Anterior vena cava (tissue), 1 donor: ENCODE measurements around the gene FAF1.

GRCh38 chr1:50048471-50048822 lies 24.7 kb upstream of the AGBL4 start:
- PRO-cap, result no peak

- PRO-cap, result unidirectional peak, plus-strand start at chr1:50098722
Observed at GRCh38 chr1:50098639-50098844, 10.2 kb upstream of the ELAVL4 start.

DNA sequence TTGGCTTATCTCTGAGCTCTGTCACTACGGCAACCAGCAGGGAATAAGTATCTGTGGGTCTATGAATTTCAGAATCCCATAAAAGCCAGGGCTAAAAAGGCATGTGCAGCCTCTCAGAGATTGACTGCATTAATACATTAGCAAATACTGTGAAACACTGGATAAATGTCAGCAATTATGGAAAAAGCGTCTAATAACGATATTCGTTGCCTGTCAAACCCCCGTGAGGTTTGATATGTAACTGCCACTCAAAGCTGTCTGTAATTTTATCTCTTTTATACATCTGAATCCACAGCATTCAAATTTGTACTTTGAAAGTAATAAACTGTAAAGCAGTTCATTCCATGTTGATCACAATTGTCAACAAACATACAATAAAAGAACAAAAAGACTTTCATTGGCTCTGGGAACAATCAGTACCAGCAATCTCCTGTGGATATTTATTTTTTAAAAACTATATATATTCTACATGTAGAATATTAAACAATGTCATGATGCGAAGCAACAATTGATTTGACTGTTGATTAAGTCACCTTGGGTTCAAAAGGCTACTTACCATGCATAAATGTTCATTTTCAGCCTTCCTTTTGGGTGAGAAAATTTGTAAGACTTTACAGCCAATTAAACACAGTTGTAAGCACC lies 210.5 kb upstream of the DMRTA2 start:
- PRO-cap, result no peak

DNA sequence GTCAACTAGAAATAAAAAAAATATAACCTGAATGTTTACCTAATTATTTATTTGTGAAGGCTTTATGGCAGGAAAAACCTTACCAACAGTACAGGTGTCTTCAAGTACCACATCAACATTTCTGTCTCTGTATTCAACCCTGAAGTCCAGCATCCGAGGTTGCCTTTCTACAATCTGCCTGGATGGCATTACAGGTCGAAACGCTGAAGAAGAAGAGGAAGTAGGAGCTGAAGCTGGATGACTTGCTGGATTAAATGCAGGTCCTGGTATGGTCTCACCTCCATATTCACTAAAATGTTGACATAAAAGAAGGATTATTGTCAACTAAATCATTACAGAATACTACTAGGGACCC lies 172.2 kb downstream of the FAF1 start:
- PRO-cap, result no peak

GRCh38 chr1:50873310-50873942 lies 86.6 kb downstream of the FAF1 start:
- PRO-cap, result no peak

DNA sequence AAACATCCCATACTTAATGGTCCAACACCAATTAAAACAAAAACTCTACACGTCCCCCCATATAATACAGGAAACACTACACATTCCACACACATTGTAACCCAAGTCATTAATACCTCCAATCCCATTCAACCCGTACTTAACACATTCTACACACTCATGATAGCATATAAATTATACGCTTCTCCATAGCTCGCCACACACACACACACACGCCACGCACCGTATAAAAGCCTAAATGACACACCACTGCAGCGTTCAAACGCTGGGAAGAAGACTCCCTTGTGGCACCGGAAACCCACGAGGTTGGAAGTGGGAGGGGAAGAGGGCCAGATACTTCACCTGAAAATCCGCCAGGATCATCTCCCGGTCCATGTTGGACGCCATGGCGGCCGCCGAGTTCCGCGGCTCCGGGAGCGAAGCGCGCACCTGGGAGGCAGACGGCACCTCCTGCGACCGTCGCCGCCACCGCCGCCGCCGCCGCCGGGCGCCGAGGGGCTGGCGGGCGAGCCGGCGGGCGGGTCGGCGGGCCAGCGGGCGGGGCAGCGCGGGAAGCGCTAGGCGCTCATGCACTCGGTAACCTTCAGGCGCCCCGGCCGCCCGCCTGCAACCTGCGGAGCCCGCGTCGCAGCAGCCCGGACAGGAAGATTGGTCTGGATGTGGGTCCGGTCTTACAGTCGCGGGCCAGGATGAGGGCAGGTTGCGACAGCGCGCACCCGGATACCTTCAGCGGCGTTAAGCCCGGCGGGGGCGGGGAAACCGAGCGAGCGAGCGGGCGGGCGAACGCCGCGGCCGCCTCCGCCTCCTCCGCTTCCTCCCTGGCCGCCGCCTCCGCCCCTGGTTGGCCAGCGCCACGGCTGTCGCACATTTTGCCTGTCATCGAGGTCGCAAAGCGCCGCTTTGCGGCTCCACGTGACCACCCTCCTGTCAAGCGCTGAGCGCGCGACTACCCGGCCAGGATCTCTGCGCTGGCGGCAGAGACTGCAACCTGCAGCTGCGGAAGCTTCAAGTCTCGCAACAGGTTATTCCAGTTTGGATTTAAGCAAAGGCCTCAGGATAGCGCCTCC lies at the start of gene FAF1:
Gene FAF1 (minus strand): TSS at position 843 of the 1,067 bp plus-strand sequence.
- PRO-cap, result bidirectional peak, plus-strand start at position 930 of the sequence, minus-strand start at position 820 of the sequence; unidirectional peak, minus-strand start at position 1,014 of the sequence

- PRO-cap, result no peak
Observed at GRCh38 chr1:50960641-50961037, 572 bp upstream of the FAF1 start.

DNA sequence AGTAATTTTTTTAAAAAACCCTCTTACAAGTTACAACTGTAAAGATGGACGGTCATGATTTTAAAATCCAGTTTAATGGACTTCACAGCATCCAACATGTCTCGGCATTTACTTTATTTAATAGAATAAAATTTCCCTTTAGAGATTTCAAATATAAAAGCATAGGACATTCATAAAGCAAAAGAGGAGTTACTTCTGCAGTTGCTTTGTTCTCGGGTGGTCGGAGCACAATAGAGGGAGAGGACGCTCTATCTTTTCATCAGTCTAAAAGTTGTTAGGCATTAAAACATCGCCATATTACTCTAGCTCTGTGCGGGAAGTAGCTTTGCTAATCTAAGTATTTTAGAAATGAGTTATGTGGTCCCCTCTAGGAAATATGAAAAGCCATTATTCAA lies 6.0 kb downstream of the CDKN2C start:
- PRO-cap, result no peak

DNA sequence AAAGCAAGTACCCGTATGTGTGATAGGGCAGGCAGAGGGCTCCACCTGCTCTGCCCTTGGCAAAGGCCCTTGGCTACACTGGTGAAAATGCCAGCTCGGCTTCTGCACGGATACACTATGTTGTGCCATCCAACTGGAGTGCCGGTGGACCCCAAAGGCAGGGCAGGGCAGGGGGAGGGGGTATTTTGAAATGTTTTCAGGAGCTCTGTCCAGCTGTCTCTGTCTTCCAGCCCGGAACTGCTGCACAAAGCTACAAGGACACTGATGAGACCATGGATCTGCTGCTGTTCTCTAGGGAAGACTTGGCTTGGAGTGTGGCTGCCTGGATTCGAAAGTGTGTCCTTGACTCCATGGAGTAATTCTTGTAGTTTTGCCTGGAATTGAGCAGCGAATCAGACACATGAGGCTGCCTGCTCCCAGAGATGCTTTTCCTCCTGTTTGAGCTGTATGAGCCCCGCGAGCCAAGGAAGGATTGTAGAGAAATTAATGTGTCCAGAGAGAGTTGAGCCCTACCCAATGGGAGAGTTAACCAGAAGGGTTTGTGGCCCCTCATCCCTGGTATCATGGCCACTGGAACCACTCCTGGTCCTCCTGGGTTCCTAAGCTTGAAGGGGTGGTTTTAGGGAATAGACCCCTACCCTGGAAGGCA lies 42.3 kb downstream of the TTC39A start:
- PRO-cap, result no peak

GRCh38 chr1:51517797-51519007 lies 864 bp downstream of the EPS15 start:
- PRO-cap, result unidirectional peak, plus-strand start at chr1:51518052; bidirectional peak, plus-strand start at chr1:51518272, minus-strand start at chr1:51518159; bidirectional peak, plus-strand start at chr1:51518756, minus-strand start at chr1:51518732

DNA sequence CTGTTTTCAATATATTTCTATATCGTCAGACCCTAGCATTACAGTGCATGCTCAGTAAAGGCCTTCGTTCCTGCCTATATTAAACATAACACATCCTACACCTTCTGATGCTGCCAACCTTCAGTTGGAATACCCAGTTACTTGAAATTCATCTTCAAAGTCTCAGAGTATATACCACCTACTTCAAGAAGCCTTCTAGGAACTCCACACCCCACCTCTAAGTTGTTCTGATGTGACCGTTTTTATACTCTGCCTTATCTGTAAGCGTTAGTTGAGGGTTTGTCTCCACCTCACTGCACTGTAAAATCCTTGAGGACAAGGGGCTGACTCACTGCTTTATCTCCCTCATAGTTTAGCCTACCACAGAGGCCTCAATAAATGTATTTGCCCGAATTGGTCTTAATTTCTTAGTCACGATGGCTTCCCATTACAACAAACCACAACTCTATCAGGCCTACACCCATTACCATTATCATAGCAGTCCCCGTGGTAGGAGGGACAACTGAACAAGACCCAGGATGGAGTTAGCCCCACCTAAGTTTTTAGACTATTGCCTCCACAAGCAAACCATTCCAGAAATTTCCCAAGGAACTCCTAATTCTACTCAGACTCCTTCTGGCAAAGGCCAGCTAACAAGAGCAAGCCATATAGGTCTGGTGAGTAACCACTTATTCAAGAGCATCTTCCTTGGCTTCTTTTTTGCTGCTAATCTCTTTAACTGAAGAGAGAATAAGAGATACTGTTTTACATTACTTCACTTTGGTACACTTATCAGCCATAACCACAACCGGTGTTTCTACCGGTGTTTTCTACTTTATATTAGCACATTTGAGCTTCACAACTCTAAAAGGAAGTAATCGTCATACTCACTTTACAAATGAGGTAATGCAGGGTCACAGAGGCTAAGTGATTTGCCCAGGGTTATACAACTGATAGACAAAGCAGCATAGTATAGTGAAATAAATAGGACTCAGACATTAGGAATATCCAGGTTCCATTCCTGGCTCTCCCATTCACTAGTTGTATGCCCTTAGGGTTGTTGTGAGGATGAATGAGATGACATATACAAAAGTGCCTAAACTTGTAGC lies 1.5 kb upstream of the EPS15 start:
- PRO-cap, result no peak

- PRO-cap, result no peak
Observed at GRCh38 chr1:51661669-51662380, 44.9 kb downstream of the OSBPL9 start.

- PRO-cap, result no peak
Observed at GRCh38 chr1:51790649-51791362, 87.7 kb downstream of the NRDC start.

GRCh38 chr1:51792959-51793933 lies 85.3 kb downstream of the NRDC start:
- PRO-cap, result no peak

DNA sequence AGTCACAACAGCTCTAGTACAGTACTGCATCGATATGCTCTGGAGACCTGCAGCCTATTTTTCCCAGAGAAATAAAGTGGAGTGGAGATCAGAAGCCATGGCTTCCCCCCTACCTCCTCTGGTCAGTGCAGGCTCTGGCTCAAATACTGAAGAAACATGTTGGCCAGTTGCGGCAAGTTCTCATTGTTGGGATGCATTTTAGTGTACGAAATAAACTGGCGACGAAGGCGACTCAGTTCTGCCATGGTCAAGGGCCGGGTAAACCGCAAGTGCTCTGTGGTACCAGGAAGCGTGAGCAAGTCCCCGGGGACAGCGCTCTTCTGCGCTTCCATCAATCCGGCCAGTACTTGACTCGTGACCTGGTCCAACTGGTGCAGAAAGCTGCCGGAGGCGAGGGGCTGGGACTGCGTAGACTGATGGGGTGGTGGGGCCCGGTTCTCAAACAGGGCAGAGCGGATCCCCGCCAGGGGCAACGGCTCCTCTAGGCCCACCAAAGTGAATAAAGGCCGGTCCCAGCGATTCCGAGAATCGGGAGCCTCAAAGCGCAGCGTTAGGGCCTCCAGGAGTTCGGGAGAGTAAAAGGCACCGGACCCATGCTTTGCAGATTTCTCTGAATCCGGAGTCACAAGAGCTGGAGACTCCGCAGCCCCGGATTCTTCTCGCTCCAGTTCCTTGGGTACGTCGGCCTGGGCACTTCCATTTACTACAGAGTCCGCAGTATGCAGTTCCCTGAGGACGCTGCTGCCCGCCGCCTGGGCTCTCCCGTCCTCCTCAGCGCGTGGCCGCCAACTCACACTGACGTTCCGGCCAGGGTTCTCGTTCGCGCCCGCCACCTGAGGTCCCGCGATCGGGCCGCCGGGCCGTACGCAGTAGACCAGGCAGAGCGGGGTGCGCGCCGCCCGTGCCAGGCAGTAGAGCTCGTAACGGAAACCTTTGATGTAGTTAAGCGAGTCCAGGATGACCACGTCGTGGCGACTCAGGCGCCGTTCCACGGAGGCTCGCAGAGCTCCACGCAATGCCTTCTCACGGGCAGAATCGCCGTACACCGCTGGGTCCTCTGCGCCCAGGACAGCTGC lies 697 bp downstream of the KTI12 start:
- PRO-cap, result unidirectional peak, plus-strand start at position 376 of the sequence; bidirectional peak, plus-strand start at position 798 of the sequence, minus-strand start at position 773 of the sequence

GRCh38 chr1:52056642-52057140 lies 596 bp downstream of the BTF3L4 start:
- PRO-cap, result no peak

- PRO-cap, result no peak
Observed at GRCh38 chr1:52077753-52078218, 21.7 kb downstream of the BTF3L4 start.

DNA sequence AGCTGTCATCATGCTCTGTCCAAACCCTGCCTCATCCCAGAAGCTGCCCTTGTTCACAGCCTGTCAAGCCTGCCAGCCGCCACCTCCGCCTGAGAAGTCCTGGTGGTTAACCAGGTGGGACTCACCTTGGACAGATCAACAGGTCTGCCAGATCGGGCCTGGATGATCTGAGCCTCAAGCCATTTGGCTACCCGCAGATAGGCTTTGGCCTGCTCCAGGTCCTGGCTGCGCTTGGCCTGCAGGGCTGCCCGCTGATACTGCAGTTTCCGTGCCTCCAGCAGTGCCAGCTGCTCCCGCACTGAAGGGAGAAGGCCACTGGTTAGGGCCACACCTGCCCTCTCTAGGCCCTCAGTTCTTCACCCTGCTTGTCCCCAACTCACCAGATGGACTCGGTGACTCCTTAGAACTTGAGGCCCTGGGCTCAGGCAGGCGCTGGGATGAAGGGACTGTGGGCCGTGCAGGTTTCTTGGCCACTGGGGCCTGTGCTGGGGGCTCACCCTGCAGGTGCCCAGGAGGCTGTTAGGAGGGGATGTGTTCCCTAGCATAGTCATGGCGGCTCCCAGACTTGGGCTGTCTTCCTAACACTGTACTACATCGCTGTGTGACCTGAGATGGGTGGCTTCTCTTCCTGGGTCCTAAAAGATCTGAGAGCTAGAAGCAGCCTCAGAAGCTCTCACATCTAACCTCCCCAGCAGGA lies 8.5 kb downstream of the CC2D1B start:
- PRO-cap, result no peak

- PRO-cap, result no peak
Observed at GRCh38 chr1:52403482-52404269, 547 bp downstream of the ORC1 start.

- PRO-cap, result no peak
Observed at GRCh38 chr1:52409168-52409607, 4.8 kb downstream of the PRPF38A start.